Anterior vena cava (tissue), 1 donor: ENCODE measurements around the gene EXOSC6.

GRCh38 chr16:68490758-68491646 lies 42.7 kb upstream of the SMPD3 start:
- PRO-cap, result no peak

GRCh38 chr16:68789975-68791062 lies 53.0 kb upstream of the TANGO6 start:
- PRO-cap, result no peak

GRCh38 chr16:68985746-68986436 lies 119.6 kb upstream of the HAS3 start:
- PRO-cap, result no peak

GRCh38 chr16:69089034-69089474 lies 16.4 kb upstream of the HAS3 start:
- PRO-cap, result no peak

- PRO-cap, result no peak
Measured at GRCh38 chr16:69224998-69225696, 38.2 kb downstream of the SNTB2 start.

DNA sequence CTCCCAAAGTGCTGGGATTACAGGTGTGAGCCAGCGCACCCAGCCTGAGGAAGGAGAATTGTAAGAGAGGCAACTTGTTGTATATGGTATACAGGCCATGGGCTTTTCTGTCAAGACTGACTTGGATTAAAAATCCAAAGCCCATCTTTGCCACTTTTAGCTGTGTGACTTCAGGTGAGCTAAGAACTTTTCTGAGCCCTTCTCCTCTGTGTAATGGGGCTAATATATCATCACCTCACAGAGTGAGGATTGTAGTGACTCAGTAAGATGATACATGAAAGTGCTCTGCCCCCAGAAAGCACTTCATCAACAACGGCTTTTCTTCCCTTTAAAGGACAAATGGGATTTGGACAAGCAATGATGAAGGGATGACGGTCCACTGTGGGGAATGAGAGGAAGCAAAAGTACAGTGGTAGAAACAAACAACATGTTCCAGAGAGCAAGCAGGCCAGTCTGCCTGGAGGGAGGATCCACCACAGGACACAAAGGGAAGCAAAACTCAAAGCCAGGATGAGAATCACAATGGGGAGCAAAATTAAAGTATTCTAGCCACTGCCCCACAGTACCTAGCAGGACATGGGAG lies 14.3 kb upstream of the TMED6 start:
- PRO-cap, result no peak

DNA sequence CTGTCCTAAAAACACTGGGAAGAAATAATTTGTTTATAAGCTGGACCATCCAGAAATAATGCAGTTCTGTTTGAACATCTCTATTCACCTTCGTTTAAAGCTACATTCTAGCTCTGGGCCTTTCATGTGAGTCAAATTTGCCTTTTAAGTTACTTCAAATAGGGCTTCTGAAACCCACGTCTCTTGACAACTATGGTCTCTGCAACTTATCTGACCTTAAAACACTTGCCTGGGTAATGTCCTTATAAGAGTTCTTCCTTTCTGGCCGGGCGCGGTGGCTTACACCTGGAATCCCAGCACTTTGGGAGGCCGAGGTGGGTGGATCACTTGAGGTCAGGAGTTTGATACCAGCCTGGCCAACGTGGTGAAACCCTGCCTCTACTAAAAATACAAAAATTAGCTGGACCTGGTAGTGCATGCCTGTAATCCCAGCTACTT lies 44.4 kb downstream of the CYB5B start:
- PRO-cap, result no peak

DNA sequence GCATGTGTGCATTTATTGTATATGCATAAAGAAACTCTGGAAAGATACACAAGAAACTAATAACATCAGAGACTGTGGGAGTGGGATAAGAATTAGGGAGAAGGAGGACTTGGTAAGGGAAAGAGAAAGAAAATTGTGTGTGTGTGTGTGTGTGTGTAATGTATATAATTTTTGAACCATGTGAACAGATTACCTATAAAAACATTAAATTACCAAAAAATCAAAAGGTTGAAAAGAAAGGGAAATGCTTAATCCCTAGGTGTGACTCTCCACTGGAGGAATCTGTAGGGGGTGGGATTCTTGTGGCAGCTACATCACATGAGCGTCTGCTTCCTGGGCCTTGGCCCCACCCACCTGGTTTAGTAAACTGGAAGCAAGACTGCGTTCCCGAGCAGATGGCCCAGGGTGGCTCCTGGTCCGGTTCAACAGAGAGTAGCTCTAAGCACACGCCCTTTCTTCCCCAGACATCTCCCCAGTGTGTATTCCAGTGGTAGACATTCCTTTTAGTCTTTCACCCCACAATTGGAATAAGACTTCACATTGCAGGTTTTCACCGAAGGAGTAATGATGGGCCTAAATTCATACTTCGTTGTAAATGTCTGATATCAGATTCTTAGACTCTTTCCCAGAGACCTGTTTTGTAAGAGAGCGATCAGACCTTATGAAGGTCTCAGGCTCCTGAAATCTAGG lies 36.2 kb upstream of the NFAT5 start:
- PRO-cap, result no peak

- PRO-cap, result bidirectional peak, plus-strand start at chr16:69566976, minus-strand start at chr16:69566838
Measured at GRCh38 chr16:69566790-69567555, 1.2 kb downstream of the NFAT5 start.

- PRO-cap, result no peak
Measured at GRCh38 chr16:69655388-69655939, 70.9 kb downstream of the NQO1 start.

GRCh38 chr16:69728274-69728952 lies 2.1 kb upstream of the NQO1 start:
- PRO-cap, result no peak

GRCh38 chr16:69822256-69822708 lies 60.1 kb downstream of the WWP2 start:
- PRO-cap, result no peak

GRCh38 chr16:69824232-69824677 lies 62.1 kb downstream of the WWP2 start:
- PRO-cap, result no peak

DNA sequence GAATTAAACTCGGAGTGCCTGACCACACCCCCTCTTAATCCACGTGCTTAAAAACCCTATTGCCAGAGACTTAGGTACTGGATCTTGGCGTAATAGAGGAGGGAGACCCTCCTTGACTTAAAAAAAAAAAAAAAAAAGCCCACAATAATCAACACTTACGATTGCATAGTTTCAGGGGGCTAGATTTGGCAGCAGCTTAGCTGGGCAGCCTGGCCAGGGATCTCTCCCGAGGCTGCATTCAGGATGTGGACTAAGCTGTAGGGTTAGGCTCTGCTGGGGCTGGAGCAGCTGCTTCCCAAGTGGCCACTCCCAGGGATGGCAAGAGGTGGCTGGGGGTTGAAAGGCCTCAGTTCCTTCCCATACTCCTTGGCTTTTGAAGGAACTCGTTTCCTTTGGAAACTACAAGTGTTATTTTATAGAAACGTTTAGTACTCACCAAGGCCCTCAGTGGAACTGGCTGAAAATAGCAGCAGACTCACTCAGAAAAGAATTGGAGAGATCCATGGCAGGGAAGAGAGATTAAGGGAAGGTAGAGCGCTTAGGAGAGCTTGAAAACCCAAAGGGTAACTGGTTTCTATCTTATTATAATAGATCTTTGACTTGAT lies 76.3 kb downstream of the WWP2 start:
- PRO-cap, result no peak

GRCh38 chr16:69855452-69856142 lies 93.5 kb downstream of the WWP2 start:
- PRO-cap, result no peak

GRCh38 chr16:69861339-69862203 lies 89.6 kb upstream of the CLEC18A start:
- PRO-cap, result bidirectional peak, plus-strand start at chr16:69861910, minus-strand start at chr16:69861650

GRCh38 chr16:69942144-69942666 lies 8.9 kb upstream of the CLEC18A start:
- PRO-cap, result no peak

- PRO-cap, result unidirectional peak, minus-strand start at chr16:70026341
Measured at GRCh38 chr16:70026272-70026765, 75.2 kb downstream of the CLEC18A start.

GRCh38 chr16:70251033-70251835 lies 506 bp downstream of the EXOSC6 start:
- PRO-cap, result no peak

DNA sequence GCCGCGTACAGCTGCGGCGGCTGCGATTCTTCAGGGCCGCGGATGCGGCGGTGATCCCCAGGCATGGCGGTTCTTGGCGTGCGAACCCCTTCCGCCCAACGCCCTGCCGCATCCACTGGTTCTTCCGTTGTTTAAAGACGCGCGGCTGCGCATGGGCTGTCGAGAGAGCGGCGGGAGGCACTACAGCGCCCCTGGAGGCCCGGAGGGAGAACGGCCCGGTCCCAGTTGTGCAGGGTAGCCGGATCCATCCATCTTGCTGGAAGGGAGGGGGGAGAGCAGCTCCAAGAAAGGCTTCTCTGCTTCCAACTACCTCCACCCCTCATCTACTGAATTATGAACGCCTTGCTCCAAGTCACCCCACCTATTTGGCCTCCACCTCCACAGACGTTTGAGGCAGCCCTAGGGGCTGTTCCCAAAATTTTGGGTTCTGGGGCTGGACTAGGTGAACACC lies at the start of gene EXOSC6:
Gene EXOSC6, minus strand, starts transcription at position 105 of the 451 bp plus-strand sequence.
- PRO-cap, result unidirectional peak, minus-strand start at position 105 of the sequence